Measurements from ENCODE around the genes RIBC2 and ATXN10.

DNA sequence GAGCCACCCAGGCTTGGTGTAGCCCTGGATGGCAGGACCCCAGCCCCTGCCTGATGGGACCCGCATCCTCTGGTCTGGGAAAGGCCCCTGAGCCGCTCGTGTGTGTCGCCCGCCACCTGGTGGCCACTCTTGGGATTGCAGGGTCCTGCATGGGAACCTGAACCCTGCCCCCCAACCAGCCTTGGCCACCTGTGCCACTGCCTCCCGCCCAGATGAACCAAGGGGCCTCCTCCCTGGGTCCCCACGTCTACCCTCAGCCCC lies 16.5 kb upstream of the ARHGAP8 start:
- PRO-cap = no peak

DNA sequence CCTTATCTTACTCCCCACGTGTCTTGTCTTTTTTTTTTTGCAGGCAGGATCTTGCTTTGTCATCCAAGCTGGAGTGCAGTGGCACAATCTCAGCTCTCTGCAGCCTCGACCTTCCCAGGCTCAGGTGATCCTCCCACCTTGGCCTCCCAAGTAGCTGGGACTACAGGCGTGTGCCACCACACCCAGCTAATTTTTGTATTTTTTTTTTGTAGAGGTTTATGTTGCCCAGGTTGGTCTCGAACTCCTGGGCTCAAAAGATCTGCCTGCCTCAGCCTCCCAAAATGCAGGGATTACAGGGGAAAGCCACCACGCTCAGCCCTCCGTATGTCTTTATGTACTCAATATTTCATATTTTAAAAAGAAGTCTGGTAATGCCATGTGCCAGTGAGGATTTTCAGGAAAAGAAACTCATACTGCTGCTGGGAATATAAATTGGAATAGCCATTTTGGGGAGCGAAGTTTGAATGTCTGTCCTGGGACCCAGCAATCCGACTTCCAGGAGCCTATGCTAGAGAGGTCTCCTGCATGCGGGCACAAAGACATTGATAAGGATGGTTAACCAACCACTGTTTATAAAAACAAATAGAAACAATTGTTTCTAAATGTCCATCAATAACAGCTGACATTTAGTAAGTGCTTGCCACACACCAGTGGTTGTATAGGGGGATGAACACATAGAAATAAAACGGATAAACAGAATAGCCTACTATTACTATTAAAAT lies 23.3 kb upstream of the NUP50 start:
- PRO-cap = no peak

- PRO-cap = no peak
Measured at GRCh38 chr22:45165167-45165463, 1.4 kb downstream of the NUP50 start.

GRCh38 chr22:45249237-45249646 lies 8.5 kb upstream of the KIAA0930 start:
- PRO-cap = no peak

DNA sequence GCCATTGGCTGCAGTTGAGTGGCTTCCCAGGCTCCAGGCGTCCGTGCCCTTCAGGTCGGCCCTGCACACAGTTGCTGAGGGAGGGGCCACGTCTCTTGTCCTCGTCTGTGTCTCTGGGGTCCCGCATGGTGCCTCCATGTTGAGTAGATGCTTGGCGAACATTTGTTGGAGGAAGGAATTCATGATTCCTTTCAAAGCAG lies 21.0 kb downstream of the FAM118A start:
- PRO-cap = no peak

GRCh38 chr22:45413288-45414369 lies at the start of gene RIBC2:
TSS of gene RIBC2 (plus strand) at chr22:45413693.
- PRO-cap = bidirectional peak, plus-strand start at chr22:45413742, minus-strand start at chr22:45413598; bidirectional peak, plus-strand start at chr22:45413949, minus-strand start at chr22:45413954; bidirectional peak, plus-strand start at chr22:45414147, minus-strand start at chr22:45414090

- PRO-cap = no peak
Measured at GRCh38 chr22:45433167-45433561, 19.7 kb downstream of the RIBC2 start.

DNA sequence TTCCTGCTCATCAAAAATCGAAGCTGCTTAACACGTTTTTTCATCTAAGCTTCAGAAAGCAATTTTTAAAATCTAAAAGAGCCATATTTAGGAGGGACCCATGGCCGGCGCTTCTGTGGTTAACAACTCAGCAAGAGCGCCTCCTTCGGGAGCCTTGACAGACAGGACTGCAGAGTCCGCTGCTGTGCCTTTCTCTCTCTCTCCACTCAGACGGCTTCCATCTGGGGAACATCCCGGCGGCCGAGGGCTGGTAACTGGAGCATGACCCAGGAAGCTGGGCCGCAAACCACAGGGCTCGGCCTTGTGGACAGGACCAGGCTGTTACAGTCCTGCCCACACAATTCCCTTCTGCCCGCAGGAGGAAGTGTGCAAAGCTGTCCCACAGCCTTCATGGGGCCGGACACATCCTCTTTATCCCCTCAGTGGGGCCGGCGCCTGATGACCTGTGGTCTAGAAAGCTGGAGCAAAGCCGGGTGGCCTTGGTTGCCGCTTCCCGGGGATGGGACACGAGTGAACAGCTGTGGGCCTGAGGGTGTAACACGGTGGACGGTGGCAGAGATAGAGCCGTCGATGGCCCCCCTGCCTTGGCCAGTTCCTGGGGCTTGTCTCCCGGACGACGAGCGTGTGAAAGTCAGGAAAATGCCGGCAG lies 49.9 kb downstream of the FBLN1 start:
- PRO-cap = no peak

GRCh38 chr22:45555035-45555527 lies 52.4 kb downstream of the FBLN1 start:
- PRO-cap = no peak

- PRO-cap = no peak
Measured at GRCh38 chr22:45629329-45629830, 42.3 kb upstream of the ATXN10 start.

- PRO-cap = bidirectional peak, plus-strand start at chr22:45671834, minus-strand start at chr22:45671757
Measured at GRCh38 chr22:45671564-45672195, at the start of gene ATXN10. TSS of gene ATXN10 (plus strand) at chr22:45671834.

GRCh38 chr22:45817897-45818963 lies 146.6 kb downstream of the ATXN10 start:
- PRO-cap = no peak

DNA sequence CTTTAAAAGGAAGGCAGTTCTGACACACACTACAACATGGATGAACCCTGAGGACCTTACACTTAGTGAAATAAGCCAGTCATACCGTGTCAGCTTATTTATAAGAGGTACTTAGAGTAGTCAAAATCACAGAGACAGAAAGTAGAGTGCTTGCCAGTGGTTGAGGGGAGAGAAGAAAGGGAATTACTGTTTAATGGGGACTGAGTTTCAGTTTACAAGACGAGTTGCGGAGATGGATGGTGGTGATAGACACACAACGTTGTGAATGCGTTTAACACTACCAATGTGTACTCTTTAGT lies 146.0 kb downstream of the WNT7B start:
- PRO-cap = no peak

DNA sequence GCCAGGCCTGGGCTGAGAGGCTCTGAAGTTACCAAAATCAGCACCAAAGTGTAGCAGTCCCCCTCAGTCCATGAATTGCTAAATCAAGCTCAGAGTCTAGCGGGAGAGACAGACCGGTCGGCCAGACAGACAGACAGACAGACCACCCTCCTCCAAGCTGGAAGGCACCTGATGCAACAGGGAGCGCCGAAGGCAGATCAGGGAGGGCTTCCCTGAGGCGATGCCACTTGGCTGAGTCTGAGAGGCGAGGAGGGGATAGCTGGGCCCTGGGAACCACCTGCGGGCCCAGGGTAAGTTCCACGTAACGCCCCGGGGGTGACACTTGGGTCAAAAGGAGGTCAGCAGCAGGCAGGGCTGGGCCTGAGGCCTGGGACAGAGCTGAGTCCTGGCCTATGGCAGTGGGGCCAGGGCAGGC lies 19.1 kb upstream of the WNT7B start:
- PRO-cap = no peak

DNA sequence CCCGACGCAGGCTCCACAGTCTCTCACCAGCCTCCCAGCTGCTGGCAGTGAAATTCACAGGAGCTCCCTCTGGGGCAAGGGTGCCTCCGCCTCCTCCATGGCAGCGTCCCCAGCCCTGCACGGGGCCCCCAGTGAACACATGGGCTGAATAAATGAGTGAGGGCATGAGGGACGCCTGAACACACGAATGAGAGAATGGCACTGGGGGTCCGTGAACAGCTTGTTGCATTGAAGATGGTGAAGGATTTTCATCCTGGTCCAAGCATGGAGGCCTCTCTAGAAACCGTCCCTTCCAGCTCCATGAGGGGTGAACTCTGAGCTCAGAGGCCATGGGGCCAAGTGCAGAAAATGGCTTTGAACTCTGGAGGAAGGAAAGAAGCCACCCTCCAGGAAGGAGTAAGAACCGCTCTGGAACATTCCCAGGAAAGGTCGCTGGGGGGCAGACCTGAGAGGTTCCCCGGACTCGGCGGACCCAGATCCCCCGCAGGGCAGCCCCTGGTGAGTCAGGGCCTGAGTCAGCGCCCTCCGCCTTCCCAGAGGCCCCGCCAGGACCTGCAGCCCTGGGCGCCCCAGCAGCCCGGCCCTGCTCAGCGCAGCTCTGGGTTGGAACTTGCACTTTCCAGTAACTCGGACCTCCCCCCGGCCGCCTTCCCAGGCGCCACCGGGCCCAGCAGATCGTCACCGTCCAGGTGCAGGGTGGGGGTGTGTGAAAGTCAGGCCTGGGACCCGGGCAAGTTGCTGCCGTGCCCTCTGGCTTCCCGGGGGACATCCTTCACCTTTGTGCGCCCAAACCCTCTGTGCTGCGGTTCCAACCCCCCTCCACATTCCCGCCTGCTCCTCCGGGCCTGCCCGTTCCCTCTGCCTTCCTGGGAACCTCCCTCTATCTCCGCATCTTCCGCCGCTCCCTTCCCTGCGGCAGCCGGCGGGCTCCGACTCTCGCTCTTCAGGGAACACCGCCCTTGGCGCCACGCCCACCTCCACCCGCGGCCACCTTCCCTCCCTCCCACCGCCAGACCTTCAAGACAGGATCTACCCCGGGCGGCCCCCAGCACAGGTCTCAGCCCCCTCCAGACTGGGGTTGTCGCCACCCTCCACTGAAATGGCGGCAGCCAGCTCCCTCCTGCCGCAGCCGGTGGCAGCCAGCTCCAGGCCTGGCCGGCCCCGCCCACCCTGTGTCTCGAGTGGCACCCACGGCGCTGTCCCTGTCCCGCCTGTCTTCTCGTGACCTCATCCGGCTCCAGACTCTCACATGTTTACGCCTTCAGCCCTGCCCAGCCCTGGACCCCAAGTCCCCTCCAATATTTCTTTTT lies 36.6 kb upstream of the WNT7B start:
- PRO-cap = bidirectional peak, plus-strand start at position 673 of the sequence, minus-strand start at position 410 of the sequence; bidirectional peak, plus-strand start at position 891 of the sequence, minus-strand start at position 887 of the sequence; bidirectional peak, plus-strand start at position 1,201 of the sequence, minus-strand start at position 1,096 of the sequence

- PRO-cap = no peak
Measured at GRCh38 chr22:46042893-46043328, 65.9 kb upstream of the WNT7B start.

DNA sequence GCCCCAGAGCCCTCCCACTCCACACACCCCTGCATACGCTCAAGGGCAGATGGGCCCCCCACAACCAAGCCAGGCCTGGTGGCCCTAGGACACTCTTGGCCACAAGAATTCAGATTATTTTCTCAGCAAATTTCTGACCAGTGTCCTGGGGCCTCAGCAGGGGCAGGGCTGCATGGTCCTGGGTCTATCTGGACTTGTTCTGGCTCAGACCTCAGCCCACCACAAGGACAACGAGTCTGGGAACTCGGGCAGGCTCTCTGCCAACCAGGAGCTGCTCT lies 75.3 kb upstream of the WNT7B start:
- PRO-cap = no peak

- PRO-cap = no peak
Measured at GRCh38 chr22:46064973-46065564, 85.3 kb upstream of the PPARA start.

DNA sequence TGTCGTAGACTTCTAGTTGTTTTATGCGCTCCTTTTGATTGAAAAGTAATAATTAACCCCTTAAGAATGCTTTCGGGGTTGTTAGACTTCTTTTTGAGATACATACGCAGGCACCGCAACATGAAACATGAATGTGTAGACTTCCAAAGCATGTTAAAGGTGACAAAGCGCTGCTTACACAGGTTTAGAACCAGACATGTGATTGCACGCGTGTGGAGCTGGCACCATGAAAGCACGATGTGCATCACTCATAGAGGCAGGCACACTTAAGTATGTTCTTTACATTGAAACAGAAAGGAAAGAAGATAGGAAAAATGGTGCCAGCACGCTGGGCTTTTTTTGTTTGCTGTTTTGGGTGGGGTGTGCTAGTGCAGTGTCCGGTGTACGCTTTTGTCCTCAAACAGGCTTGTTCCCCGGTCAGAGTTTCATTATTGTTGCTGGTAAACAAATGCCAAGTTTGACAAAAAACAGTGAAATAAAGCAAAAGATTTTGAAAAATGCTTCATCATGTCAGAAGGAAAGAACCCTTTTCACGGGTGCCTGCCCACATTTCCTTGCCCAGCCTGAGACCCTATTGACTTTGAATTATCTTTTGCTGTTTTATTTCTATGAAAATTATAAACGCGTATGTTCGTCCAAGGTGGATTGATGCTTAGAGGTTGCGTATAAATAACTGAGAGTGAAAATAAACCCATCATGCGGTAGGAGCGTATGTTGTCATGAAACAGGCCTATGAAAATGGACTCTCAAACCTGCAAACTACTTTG lies 83.5 kb upstream of the PPARA start:
- PRO-cap = unidirectional peak, plus-strand start at position 91 of the sequence; bidirectional peak, plus-strand start at position 299 of the sequence, minus-strand start at position 243 of the sequence; bidirectional peak, plus-strand start outside the sequence, minus-strand start at position 565 of the sequence

DNA sequence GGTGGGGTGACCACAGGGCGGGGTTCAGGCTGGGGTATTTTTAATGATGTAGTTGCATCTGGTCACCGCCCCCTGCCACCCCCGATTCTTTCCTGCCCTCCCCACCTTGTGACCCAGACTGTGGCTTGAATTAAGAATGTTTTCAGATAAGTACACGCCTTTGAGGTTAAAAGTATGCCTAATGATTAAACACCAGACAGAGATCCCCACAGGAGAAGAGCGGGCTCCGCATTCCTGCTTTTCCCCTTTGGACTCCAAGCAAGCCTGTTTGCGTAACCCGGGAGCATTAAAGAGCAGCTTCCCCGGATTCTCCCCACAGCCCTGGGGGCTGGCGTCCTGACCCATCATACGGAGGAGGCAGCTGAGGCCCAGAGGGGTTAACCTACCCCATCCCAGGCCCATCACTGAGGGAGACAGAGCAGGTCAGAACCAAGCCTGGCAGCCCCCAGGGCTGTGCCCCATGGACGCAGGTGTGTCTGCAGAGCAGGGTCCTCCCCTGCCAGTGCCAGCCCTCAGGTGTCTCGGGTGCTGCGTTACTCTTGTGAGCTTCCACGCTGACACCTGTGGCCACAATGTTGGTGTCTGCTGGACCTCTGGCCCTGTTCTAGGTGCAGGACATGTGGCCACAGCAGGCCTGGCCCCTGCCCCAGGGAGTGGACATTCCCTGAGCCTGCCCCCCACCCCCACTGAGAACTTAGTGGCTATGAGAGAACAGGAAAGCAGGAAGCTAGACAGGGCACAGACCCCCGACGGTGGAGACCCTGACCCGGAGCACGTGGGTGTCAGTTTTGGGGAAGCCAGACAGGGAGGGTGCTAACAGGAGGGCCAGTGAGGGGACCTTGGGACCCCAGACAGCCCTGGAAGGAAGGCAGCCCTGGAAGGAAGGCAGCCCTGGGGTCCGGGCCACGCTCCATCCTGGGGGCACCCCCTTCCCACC lies 44.2 kb upstream of the PPARA start:
- PRO-cap = no peak